ENCODE measurements around a stretch of chr22.

DNA sequence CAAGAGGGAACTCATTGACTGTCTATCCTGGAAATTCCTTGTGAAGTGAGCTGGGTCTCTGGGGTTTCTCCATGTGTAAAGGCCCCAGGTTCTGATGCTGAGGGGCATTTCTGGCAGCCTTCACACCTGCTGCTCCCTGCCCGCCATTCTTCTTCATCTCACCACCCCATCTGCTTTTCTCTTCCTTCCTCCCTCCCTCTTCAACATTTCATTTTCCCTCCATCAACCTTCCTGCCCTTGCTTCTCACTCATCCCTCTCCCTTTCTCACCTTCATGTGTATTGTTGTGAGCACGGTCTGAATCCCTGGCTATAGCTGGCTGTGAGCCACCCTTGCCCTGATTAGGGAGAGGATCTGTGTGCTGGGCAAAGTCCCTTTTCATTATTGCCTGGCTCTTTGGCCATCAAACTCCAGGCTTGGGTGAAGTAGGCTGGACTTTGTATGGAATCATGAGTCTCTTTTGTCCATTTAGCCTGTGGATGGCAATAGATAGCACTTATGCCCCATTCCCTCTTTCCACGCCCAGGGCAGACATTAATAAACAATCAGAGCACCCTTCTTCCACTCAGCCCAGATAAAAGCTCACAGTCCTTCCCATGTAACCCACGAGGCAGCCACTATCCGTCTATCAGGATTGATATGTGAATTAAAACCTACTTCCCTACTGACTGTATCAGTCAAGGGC, 6.7 kb downstream of the MYO18B start:
- PRO-cap: no peak

- PRO-cap: no peak
Measured at GRCh38 chr22:26525550-26526662, 13.6 kb upstream of the TFIP11 start.

- PRO-cap: unidirectional peak, minus-strand start at chr22:26534645
Measured at GRCh38 chr22:26534105-26534870, 22.0 kb upstream of the TFIP11 start.

GRCh38 chr22:26571891-26572429, 18.0 kb downstream of the TPST2 start:
- PRO-cap: no peak

- PRO-cap: unidirectional peak, minus-strand start at chr22:26573349
Measured at GRCh38 chr22:26573219-26573716, 16.7 kb downstream of the TPST2 start.

DNA sequence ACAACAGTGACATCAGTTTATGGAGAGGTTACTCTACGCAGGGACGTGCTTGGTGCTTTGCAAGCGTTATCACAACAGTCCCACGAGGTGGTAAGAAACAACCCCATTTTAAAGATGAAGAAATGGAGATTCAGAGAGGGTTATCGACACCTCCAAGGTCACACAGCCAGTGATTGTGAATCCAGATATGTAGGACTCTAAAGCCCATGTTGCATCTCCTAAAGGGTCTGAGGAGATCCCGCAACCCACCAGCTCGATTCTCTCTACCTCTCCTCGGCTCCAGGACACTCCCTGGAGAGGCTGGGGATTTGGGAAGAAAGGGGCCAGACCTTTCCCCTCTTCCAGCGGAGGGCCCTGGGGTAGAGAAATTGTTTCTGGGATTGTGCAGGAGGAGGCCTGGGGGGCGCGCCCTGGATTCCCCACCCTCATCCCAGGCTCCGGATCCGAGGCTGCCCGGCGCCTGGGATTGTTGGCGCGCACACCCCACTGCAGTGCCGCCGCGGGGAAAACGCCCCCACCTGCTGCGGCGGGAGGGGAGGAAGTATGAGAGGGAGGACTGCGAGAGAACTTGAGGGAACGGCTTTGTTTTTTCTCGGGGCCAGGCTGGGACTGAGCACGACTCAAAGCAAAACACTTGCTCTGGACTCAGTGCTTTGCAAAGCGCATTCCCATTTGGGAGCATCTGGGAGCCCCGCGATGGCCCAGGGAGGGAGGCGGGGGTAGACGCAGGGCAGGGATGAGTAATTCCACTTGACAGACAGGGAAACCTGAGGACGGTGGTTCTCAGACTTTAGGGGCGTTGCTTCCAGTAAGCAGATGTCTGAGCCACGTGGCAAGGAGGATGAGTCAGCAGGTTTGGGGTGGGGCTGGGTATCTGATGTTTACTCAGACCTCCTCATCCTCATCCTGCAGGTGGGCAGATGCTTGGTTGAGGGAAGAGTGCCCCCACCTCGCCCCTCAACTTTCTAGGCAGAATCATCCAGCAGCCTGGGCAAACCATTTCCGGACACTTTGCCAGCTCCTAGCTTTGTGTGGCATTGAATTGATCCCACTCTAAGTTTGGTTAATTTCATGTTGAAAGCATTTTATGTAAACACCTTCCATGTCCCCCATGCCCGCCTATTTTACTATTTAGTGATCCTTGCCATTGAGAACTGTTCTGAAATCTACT, 36.9 kb downstream of the CRYBA4 start:
- PRO-cap: unidirectional peak, minus-strand start at position 778 of the sequence

- PRO-cap: bidirectional peak, plus-strand start at chr22:26671567, minus-strand start at chr22:26671662
Measured at GRCh38 chr22:26671444-26672105, 49.8 kb downstream of the CRYBA4 start.

GRCh38 chr22:26726875-26728057, 105.5 kb downstream of the CRYBA4 start:
- PRO-cap: no peak

DNA sequence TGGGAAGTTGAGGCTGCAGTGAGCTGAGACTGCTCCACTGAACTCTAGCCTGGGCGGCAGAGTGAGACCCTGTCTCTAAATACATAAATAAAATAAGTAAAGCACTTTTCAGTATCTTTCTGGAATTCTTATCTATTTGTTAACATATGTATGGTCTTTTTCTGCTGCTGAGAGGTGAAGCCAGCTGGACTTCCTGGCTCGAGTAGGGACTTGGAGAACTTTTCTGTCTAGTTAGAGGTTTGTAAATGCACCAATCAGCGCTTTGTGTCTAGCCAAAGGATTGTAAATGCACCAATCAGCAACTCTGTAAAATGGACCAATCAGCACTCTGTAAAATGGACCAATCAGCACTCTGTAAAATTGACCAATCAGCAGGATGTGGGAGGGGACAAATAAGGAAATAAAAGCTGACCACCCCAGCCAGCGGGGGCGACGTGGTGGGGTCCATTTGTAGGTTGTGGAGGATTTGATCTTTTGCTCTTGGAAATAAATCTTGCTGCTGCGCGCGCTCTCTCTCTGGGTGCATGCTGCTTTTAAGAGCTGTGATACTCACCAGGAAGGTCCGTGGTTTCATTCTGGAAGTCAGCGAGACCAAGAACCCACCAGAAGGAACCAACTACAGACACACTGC, 238.5 kb downstream of the CRYBA4 start:
- PRO-cap: no peak

- PRO-cap: no peak
Measured at GRCh38 chr22:27238978-27239678, 562.4 kb downstream of the MN1 start.

- PRO-cap: no peak
Measured at GRCh38 chr22:27531636-27532270, 269.8 kb downstream of the MN1 start.

DNA sequence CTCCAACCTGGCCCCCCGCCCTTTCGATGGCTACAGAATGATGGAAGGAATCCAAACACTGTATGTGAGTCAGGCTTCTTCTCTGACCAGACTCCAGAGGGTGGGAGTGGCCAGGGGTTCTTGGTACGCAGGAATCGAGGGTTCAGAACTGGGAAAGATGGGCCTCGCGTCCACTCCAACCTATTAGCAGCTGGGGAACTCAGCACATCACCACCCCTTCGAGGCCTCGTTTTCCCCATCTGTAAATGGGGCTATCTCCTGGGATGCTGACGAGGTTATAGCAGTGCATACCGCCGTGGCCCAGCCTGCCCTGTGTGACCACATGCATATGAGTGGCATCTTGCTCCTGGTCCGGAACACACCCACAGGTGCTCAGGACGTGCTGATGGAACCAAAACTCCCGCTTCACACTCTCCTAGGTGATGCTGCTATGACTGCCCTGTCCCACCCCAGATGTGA, 26.3 kb downstream of the MN1 start:
- PRO-cap: no peak

DNA sequence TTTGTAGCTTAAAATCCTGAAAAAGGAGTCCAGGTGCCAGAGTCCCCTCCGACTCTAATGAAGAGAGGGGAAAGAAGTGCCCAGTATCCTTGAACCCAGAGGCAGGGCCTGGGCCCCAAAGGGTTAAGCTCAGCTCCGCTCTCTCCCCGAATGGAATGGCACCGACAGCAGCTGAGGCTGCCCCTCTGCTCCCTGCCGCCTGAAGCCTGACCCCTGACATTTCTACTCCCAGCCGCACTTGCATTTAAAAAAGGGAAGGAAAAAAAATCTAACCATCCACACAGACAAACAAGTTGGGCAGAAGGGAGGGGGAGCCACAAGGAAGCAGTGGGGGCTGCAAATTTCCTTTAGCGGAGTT, 25.9 kb downstream of the MN1 start:
- PRO-cap: no peak

- PRO-cap: no peak
Measured at GRCh38 chr22:27799630-27800158, 1.9 kb downstream of the MN1 start.

- PRO-cap: no peak
Measured at GRCh38 chr22:27820842-27821793, 19.6 kb upstream of the MN1 start.

DNA sequence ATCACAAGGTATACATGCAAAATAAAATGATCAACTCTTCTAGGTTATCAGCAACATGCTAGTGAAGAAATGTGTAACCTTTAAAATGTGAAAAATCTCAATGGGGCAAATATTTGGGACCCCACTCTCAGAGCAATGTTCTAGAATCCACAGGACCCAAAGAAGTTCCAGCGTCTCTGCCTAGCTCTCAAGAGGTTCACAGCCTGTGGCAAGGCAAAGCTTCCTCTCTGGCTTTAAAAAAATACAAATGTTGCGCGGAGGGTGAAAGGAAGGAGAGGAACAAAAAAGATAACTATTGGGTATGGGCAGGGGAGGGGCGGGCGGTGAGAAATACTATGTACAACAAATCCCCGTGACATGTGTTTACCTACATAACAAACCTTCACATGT, 53.6 kb downstream of the PITPNB start:
- PRO-cap: no peak

GRCh38 chr22:27882930-27883259, 36.2 kb downstream of the PITPNB start:
- PRO-cap: no peak

DNA sequence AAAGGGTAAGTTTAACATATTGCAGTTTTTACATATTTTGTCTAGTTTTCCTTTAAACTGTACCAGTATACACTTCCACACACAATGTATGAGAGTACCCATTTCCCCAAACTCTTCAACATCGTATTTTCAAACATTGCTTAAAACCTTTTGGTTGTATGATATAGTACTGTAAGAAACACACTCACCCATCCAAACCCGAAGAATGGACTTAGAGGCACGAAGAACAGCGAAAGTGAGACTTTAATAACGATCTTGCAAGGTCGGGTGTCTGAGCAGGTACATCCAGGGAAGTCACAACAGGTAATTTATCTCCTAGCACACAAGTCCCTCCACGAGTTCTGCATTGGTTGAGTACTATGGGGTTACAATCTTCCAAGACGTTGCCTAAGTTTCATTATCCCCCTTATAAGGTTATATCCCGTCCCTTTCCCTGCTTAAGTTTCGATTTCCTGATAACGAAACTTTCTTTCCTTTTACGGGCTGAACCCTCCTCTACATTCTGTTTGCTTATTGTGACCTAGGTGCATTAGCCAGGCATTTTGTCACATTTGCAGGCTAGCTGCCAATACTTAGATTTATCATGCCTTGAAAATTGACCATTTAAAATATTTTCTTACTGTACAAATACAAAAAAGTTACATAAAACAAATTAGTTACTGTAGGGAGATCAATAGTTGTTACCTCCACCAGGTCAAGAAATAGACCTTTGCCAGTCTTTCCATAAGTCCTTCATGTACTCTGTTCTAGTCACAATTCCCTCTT, 14.1 kb upstream of the PITPNB start:
- PRO-cap: no peak

DNA sequence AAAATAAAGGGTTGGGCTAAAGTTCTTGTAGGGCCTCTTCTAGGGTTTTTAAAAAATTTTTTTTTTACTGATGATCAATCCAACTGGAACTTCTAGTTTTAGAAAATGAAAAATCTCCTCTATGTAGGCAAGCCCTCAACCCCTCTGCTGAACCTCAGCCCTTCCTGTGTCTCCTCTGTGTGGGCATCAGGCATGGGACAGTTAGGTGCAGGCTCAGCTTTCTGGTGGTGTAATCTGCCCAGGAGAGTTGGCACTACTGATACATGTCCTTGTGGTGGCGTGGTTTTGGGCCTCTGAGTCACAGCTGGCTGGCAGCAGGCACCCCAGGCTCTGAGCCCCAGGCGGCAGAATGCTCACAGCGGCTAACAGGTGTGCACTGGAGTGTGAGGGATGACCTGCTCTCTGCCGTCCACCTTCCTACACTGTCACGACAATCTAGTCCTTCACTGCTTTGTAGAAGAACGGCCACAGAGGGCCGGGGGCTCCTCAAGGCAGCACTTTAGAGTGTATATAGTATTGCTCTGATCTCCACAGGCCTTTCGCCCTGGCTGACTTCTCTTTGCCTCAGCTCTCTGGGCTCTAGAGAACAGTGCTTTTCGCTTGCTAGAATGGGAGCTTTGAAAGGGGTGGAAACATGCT, 100.3 kb upstream of the PITPNB start:
- PRO-cap: no peak

GRCh38 chr22:28744846-28745114, 2.9 kb downstream of the HSCB start:
- PRO-cap: no peak